ENCODE measurements around a stretch of chr3.

- PRO-cap, result no peak
CAGE:
- cytosol, long polyA plus RNA, result no peak
- long polyA plus RNA, result no peak
- nucleus, long polyA plus RNA, result no peak
Measured at GRCh38 chr3:197509567-197510628, 45.9 kb downstream of the BDH1 start.

- PRO-cap, result no peak
CAGE:
- cytosol, long polyA plus RNA, result no peak
- long polyA plus RNA, result no peak
- nucleus, long polyA plus RNA, result no peak
Measured at GRCh38 chr3:197592400-197593193, 36.8 kb upstream of the BDH1 start.

GRCh38 chr3:197639994-197640987 is 84.5 kb upstream of the BDH1 start:
- PRO-cap, result no peak
CAGE:
- cytosol, long polyA plus RNA, result no peak
- long polyA plus RNA, result no peak
- nucleus, long polyA plus RNA, result no peak

DNA sequence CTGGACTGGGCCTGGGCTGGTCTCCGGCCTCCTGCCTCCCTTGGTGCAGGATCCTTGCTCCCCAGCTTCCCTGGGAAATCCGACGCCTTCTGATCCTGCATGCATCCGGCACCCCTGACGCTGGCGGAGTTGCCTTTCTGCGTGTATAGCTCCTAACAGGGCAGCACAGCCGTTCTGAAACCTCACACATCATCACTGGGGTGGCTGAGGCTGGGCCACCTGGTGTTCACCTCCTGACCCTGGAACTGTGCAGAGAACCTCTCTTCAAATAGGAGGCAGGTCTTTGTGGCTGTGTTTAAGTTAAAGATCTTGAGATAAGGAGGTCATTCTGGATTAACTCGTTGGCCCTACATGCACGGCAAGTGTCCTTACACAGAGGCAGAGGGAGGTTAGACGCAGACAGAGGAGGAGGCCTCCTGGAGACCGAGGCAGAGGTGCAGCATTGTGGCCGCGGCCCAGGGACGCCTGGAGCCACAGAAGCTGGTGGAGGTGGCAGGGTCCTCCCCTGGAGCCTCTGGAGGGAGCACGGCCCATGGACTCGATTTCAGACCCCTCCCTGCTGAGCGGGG is 77.5 kb downstream of the RUBCN start:
- PRO-cap, result unidirectional peak, plus-strand start at position 378 of the sequence
CAGE:
- cytosol, long polyA plus RNA, result no peak
- long polyA plus RNA, result no peak
- nucleus, long polyA plus RNA, result no peak

- PRO-cap, result no peak
CAGE:
- cytosol, long polyA plus RNA, result no peak
- long polyA plus RNA, result no peak
- nucleus, long polyA plus RNA, result no peak
Measured at GRCh38 chr3:197751210-197751714, 1.6 kb downstream of the FYTTD1 start.

- PRO-cap, result no peak
CAGE:
- cytosol, long polyA plus RNA, result no peak
- long polyA plus RNA, result no peak
- nucleus, long polyA plus RNA, result no peak
Measured at GRCh38 chr3:197790284-197790734, 745 bp upstream of the LRCH3 start.

GRCh38 chr3:198032480-198032886 is 72.5 kb downstream of the LMLN start:
- PRO-cap, result no peak
CAGE:
- cytosol, long polyA plus RNA, result no peak
- long polyA plus RNA, result no peak
- nucleus, long polyA plus RNA, result no peak